H4 (cell line): ENCODE results near the genes ITGA1 and MOCS2.

DNA sequence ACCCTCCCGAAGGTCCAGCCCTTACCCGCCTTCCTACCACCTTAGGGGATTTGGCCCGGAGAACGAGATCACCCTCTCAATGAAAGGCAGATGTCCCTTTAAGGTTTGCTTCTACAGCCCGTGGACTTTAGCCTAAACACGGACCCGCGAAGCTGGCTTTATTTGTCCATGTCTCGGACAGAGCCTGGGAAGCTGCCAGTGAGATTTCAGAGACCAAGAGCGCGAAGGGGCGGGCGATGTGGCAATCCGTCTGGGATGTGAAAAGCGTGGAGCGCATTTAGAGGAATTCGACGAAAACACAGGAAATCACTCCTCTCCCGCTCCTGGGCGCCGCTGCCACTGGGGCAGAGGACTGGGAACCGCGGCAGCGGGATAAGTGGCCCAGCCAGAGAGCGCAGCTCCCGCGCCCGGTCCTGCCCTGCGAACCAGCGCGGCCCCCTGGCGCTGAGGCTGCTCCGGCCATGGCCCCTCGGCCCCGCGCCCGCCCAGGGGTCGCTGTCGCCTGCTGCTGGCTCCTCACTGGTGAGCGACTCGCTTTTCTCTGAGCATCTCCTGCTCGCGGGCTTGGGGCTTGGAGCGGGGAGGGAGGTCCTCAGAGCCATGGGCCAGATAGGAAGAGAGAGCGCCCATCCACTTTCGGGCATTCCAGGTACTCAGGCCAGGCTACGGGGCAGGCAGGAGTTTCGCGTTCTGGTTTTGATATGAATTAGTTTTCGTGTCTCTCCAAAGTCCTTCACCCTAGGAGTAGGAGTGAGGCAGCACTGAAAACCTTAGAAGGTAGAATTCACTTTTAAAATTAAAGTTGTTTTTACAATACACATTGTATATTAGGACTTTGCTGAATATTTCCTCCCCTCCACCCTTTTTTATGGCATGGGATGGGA is at the start of gene ITGA1:
ITGA1 (plus strand) TSS at position 24 of the 884 bp plus-strand sequence.
- RAMPAGE, long total RNA: no peak

DNA sequence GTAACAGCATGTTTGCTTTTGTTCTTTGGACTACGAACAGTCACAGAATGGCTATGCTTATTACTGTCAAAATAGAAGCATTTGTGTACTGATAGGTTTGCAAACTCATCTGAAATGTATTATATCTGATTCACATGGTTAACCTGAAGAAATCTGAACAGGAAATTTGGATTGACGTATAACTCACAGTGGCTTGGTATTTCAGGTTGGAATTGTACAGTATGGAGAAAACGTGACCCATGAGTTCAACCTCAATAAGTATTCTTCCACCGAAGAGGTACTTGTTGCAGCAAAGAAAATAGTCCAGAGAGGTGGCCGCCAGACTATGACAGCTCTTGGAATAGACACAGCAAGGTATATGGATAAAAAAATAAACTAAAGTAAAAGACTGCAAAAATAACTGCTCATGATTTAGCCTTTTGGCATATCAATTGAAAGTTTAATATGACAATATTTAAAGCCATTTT is 94.0 kb downstream of the ITGA1 start:
- RAMPAGE, long total RNA: no peak

- RAMPAGE, long total RNA: no peak
Observed at GRCh38 chr5:52887688-52888360, 100.1 kb downstream of the ITGA1 start.

- RAMPAGE, long total RNA: no peak
Observed at GRCh38 chr5:52892204-52892655, 96.9 kb upstream of the ITGA2 start.

DNA sequence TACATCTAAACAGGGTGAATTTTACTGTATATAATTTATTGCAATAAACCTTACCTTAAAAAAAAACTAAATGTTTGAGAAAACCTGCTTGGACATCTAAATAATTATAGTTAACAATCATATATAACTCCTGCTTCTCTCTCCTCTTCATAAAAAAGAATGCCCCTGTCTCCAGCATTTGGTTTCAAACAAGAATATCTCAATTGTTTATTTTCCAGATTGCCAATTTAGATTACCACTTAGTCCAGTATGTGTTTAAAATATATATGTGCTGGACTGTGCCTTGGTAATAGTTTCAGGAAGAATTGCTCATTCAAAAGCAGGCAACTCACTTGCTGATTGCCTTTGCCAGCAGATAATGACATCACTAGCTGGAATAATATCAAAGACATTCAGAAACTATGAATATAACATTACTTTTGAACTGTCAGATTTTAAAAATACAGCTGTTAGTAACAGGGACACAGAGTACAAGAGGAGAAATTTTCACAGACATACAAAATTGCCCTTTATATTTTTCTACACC is 96.1 kb upstream of the ITGA2 start:
- RAMPAGE, long total RNA: no peak

GRCh38 chr5:52987569-52988273 is 1.4 kb upstream of the ITGA2 start:
- RAMPAGE, long total RNA: no peak

GRCh38 chr5:53108983-53109991 is at the start of gene MOCS2:
Gene MOCS2 (minus strand): TSS chr5:53109757.
- RAMPAGE, long total RNA: start-site peak on the plus strand at chr5:53109848-53109887, 10 reads

DNA sequence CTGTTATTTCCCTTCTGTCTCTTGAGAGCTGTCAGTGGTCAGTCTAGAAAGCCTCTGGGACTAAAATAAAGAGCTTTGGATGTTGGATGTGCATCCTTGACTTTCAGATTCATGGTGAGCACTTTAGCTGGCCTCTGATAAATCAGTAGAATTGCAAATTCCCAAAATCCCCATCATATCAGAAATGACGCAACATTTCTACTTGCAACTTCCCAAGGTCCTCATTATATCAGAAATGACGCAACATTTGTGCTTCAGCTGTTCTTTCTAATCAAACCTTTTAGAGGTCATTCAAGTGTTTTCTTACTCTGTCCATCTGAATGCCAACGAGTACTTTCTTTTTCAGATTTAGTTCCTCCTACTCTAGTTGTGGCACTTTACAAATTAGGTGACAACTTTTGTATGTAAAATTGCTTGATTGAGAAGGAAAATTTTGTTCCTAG is 167.3 kb upstream of the MOCS2 start:
- RAMPAGE, long total RNA: no peak

DNA sequence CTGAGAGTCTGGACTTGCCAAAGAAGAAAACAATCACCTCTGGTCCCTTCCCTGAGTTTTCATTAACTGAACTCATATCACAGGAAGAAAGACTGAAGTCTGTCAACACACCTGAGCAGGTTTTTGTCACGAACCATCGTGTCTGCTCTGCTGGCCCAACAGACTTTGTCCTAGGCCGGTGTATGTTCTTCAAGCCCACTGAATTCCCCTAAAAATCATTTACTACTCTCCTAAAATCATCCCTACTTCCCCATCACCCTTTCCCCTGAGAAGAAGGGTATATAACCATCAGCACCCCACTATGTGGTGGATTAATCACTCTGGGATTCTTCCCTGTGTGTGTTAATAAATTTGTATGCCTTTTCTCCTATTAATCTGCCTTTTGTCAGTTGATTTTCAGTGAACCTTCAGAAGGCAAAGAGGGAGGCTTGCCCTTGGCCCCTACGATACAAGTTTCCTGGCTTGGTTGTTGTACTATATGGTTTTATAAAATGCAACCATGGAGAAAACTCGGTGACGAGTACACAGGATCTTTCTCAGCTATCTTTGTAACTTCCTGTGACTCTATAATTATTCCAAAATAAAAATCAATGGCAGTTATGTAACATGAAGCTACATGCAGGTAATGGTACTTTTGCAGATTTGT is 286.5 kb downstream of the ARL15 start:
- RAMPAGE, long total RNA: no peak

GRCh38 chr5:55234153-55234726 is 832 bp upstream of the CCNO start:
- RAMPAGE, long total RNA: no peak

GRCh38 chr5:55356602-55356963 is 48.8 kb downstream of the MTREX start:
- RAMPAGE, long total RNA: no peak

DNA sequence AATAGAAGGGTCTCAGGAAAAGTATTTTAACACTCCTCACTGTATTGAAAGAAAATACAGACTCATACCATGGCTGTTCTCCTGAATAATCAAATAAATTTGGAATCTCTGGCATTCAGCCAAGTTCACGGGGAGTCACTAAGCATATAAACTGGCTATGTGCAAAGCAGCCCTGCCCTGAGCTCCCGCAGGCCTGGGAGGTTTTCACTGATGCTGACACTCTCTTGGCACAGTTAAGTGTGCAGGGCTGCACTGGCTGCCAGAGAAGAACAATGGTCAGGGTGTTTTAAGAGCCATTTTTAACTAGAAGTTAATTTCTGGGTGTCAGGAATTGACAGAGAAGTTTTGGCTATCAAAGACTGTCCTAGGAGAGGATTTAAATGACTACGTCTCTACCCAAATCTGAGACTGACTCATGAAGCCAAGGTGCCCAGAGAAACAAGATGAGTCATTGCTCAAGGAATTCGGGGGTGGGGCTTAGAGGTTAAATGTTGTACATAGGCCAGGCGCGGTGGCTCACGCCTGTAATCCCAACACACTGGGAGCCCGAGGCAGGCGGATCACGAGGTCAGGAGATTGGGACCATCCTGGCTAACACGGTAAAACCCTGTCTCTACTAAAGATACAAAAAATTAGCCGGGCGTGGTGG is 96.5 kb downstream of the PLPP1 start:
- RAMPAGE, long total RNA: no peak

DNA sequence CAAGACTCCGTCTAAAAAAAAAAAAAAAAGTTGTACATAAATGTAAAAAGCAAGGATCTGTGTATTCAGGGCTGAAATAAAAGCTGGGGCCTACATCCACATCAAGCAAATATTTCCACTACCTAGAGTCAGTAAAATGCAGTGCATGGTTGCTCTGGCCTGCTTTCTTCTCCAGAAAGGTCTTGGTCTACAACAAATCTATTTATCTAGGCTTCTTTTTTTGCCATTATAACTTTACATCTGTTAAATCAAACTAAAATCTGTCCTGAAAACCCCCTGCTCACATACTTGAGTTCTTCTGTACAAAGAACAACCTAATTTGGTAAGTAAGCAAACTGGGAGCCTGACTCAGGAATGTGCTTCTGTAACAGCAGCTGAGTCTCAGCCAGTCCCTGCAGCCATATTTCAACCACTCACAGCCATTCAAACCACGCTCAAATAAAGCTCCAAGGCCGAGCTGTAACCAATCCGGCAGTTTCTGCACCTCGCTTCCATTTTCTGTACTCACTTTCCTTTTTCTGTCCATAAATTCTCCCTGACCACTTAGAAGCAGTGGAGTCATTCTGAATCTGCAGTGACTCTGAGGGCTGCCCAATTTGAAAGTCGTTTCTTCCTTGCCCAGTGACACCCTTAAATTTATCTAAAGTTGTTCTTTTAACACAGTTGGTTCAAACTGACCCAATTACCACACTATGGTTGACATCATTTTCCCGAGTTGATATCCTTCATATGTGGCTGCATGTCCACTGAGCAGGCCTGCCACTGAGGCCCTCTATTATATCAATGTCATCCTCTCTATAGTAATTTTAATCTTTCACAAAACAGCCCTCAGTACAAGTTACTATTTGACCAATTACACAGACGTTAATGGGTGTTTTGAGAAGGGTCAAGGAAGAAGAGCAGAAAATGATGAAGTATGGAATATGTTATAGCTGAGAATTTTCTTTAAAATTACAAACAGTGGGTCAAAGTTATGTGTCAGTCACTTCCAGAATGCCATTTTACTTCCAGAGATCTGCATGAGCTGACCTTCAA is 95.6 kb downstream of the PLPP1 start:
- RAMPAGE, long total RNA: no peak

DNA sequence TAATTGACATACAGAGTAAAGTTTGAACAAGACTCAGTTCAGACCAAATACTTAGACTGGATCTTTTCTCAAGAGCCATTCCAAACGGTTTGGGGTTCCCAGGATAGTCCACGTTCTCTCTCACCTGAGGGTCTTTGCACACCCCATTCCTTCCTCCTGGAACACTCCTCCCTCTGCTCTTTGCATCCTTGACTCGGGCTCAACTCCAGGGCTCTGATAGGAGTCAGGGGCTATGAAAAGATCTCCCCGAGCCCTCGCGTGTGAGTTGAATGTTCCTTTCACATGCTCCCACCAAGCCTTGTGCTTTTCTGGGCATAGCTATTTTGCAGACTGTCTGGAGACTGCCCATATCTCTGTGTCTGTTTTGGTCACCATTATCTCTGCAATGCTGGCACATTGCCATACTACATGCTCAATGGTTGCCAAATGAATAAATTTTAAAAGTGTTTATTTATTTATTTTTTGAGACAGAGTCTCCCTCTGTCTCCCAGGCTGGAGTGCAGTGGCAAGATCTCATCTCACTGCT is 56.9 kb upstream of the PLPP1 start:
- RAMPAGE, long total RNA: no peak

- RAMPAGE, long total RNA: no peak
Observed at GRCh38 chr5:55989849-55990192, 4.9 kb downstream of the IL6ST start.

GRCh38 chr5:55995088-55995917 is 540 bp upstream of the IL6ST start:
- RAMPAGE, long total RNA: no peak

DNA sequence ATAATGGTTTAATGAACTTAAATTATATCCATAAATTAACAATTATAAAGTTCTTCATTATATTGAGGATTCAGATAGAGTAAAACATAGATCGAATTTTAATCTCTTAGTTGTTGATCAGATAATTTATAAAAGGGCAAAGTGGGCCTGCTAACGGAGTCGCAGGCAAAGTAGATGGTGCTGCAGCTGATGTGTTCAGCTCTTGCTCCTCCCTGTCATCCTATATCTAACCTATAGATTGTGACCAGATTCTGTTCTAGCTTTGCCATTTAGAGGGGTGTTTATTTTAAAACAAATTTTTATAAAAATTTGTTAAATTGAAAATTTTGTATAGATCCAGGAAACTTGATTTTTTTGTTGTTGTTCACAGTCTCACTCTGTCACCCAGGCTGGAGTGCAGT is 1.2 kb upstream of the IL6ST start:
- RAMPAGE, long total RNA: no peak

- RAMPAGE, long total RNA: no peak
Observed at GRCh38 chr5:56029761-56030365, 35.1 kb upstream of the IL6ST start.

DNA sequence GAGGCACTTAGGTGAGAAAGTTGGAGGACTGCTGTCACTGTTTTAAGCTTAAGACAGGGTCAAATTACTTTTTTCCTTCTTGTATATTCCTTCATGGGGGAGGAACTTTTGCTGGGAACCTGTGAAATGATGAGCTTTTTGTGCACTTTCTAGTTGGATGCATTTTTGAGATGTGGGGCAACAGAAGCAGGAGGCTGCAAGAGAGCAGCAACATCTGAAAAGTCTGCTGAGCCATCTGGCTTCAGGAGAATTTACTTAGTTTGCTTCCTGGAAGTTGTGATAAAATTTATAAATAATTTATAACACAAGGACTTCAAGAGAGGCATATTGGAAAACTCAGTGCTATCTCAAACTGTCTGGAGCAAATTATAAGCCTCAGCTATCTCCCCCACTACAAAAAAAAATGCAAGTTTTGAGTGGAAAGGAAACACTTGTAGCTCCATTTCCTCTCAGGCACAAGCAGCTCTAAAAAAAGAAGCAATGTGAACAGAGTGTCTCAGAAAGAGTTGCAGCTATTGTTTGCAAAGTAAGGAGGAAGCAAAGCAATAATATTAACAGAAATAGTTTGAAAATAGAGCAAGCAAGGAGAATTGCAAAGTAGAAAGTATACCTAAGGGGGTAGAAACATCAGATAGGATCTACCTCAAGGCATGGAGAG is 55.7 kb upstream of the IL6ST start:
- RAMPAGE, long total RNA: no peak

DNA sequence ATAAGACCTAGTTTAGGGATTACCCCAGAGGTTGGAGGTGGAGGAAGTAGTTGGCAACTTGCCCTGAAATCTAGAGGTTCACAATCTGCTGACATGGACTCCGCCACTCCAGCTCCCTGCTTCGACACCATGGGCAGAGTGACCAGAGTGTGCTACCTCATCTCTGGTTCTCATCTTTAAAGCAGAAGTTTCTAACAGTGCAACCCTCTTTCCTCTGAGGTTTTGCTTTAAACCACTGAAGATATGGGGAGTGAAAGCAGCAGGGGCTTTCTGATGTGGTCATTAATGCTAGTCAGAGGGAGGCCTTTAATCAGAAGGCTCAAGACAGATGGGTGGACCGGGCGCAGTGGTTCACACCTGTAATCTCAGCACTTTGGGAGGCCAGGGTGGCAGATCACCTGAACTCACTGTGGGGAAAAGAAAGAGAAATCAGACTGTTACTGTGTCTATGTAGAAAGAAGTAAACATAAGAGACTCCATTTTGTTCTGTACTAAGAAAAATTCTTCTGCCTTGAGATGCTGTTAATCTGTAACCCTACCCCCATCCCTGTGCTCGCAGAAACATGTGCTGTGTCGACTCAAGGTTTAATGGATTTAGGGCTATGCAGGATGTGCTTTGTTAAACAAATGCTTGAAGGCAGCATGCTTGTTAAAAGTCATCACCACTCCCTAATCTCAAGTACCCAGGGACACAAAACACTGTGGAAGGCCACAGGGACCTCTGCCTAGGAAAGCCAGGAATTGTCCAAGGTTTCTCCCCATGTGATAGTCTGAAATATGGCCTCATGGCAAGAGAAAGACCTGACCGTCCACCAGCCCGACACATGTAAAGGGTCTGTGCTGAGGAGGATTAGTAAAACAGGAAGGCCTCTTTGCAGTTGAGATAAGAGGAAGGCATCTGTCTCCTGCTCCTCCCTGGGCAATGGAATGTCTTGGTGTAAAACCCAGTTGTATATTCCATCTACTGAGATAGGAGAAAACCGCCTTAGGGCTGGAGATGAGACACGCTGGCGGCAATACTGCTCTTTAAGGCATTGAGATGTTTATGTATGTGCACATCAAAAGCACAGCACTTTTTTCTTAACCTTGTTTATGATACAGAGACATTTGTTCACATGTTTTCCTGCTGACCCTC is 76.2 kb downstream of the ANKRD55 start:
- RAMPAGE, long total RNA: no peak